GM19239 (cell line): ENCODE data around the gene LRCH4.

GRCh38 chr7:100577746-100578338, 4.1 kb upstream of the SAP25 start:
- RRBS: 92% methylated on average over 5 of the region's 12 CpGs

GRCh38 chr7:100586023-100586246, at the start of gene LRCH4:
Gene LRCH4, minus strand, starts transcription at chr7:100586129.
- RRBS: 2% methylated on average over 18 of the region's 28 CpGs

- RRBS: no CpG with 5 or more reads among the region's 19 CpGs
Measured at GRCh38 chr7:100602682-100603603, 780 bp downstream of the PCOLCE start.

DNA sequence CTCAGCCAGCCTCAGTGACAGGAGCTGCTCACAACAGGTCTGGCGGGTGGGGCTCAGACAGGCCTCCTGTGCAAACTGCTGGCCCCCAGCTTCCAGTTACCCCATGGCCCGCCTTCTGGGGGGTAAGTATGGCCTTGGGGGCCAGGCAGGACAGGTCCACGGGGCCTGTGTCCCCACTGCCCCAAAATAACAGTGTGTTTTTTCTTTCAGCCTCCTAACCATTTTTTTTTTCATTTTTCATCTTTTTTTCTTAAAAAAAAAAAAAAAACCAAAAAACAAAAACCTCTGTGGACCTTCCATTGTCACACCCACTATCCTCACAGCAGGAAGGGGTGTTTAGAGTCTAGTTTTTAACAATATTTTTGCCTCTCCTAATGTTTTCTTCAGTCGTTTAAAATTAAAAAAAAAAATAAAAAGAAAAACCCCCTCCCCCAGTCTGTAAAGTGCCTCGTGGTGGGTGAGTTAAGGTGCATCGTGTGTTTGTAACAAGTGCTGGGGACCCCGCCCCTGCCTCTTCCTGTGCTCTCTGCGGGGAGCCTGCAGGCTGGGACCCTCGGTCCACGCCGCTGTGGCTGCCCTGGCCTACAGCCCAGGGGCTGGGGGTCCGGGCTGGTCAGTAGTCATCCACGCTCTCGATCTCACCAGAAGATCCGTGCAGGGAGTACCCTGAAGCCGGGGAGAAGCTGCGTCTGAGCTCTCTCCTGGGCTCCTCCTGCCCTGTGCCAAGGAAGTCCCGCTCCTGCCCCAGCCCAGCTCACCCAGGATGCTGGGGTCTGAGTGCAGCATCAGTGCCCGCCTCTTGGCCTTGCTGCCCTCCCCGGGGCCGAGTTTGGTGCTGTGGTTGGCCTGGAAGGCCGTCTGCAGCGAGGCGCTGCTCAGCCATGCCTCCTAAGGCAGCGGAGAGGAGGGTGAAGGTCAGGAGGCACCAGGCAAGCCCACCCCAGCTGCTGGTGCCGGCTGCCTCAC, 7.8 kb downstream of the GNB2 start:
- RRBS: 93% methylated on average over 5 of the region's 26 CpGs

DNA sequence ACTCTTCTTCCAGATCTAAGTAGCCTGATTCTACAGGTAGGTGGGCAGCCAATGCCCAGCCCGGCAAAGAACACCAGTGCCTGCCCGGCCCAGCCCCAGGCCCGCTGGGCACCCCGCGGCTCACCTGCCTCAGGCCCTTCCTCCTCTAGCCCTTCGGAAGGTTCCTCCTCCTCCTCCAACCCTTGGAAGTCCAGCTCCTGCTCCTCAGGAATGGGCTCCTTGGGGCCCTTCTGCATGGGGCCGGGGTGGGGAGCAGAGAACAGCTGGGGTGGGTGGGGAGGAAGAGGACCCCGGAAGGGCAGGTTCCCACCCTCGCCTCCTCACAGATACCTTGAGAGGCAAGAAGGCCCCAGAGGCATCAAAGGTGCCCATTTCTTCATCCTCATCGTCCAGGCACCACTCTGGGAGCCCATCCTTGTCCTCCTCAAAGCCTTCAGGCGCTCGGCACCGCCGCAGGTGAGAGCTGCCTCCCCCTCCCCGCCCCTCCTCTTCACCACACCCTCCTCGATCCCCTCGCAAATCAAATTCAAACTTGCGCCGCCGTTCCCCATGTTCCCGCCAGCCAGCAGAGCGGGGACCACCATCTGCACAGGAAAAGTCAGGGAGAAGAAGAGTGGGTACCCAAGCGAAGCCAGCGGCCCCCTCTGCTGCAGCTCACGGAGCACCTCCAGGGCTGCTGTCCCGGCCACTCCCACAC, 8.1 kb downstream of the GIGYF1 start:
- RRBS: 61% methylated on average over 2 of the region's 26 CpGs

- RRBS: 77% methylated on average over 5 of the region's 26 CpGs
Measured at GRCh38 chr7:100706819-100707317, 947 bp downstream of the POP7 start.

DNA sequence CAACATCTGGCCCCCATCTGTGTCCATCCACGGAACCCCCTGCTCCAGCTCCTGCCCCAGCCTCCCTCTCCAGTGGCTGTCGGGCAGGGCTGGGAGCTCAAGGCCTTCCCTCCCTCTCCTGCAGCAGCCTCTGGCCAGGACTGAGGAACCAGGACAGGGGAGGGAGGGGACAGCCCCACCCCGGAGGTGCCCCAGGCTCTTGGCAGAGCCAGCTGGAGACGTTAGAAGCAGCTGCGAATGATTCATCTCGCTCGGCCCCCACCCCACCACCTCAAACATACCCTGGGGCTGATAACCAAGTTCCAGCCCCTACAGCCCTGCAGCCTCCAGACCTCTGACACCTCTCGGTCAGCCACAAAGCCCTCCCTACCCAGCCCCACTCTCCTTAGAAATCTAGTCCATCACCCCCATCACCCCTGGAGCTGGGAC, 25.2 kb downstream of the EPHB4 start:
- RRBS: no CpG with 5 or more reads among the region's 8 CpGs

- RRBS: no CpG with 5 or more reads among the region's 22 CpGs
Measured at GRCh38 chr7:100807171-100807990, 19.9 kb downstream of the EPHB4 start.

DNA sequence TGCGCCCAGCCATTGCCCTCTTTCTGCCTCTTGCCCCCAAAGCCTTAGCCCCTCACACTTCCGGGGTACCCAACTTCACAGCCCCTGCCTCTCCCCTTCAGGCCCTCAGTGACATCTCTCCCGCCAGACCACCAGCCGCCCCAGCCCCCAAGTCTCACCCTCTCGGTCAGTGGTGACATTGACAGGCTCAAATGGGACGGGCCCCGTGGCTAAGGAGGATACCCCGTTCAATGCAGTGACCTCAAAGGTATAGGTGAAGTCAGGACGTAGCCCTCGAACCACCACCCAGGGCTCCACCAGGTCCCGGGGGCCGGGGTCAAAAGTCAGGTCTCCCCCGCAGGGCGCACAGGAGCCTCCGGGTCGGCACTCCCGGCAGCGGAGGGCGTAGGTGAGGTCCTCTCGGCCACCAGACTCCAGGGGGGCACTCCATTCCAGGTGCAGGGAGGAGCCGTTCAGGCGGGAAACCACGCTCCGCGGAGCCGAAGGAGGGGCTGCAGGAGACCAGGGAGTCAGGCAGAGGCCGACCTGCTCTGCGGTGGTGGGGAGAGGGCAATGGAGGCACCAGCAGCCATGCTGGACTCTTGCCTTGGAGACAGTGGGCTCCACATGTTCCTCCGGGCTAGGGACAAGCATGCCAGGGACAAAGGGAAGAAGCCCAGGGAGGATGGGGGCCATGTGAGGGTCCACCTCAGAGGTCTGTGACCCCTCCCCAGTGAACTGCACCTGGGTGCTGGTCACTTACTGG, 7.8 kb downstream of the EPHB4 start:
- RRBS: 71% methylated on average over 4 of the region's 29 CpGs

- RRBS: 83% methylated on average over 21 of the region's 43 CpGs
Measured at GRCh38 chr7:100822163-100823113, 4.9 kb downstream of the EPHB4 start.

- RRBS: 31% methylated on average over 20 of the region's 50 CpGs
Measured at GRCh38 chr7:100865902-100866766, 1.1 kb upstream of the TRIP6 start.

GRCh38 chr7:100887474-100887969, 2.0 kb downstream of the UFSP1 start:
- RRBS: no CpG with 5 or more reads among the region's 14 CpGs

- RRBS: no CpG with 5 or more reads among the region's 2 CpGs
Measured at GRCh38 chr7:100929504-100929939, 19.8 kb upstream of the MUC3A start.

DNA sequence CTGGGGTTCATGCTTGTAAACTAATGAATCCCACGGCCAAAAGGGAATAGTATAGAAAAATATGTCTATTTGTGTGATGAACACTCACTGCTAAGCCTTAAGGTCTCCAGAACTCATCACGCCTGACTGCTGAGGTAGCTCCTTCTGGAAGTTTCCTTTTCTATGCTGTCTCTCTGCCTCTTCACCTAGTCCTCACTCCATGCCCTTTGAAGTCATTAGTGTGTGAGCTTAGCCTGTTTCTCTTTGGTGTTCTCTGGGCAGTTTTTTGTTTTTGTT, 1.3 kb downstream of the MUC3A start:
- RRBS: no CpG with 5 or more reads among the region's 2 CpGs

DNA sequence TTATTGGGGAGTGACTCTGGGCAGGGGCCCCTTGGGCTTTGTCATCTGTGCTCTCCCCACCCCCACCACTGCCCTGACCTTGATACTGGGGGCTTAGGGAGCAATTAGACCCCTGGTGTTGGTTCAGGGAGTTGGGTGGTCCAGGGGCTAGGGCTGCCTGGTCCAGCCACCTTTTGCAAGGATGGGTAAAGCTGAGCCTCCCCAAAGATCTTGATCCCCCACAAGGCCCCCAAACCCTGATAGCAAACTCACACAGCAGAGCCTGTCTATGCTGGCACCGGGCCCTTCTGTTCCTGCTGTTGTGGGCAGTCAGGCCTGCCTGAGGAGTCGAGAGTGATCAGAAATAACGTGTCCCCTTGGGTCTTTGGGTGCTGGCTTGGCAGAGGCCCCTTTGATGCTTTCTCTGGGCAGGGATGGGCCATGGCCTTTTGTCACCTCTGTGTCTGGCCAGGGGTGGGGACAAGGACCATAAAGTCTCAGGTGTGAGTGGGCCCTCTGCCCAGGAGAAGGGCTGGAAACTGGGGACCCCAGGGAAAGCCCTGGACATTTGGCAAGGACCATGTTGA, 739 bp upstream of the MUC12 start:
- RRBS: no CpG with 5 or more reads among the region's 3 CpGs

DNA sequence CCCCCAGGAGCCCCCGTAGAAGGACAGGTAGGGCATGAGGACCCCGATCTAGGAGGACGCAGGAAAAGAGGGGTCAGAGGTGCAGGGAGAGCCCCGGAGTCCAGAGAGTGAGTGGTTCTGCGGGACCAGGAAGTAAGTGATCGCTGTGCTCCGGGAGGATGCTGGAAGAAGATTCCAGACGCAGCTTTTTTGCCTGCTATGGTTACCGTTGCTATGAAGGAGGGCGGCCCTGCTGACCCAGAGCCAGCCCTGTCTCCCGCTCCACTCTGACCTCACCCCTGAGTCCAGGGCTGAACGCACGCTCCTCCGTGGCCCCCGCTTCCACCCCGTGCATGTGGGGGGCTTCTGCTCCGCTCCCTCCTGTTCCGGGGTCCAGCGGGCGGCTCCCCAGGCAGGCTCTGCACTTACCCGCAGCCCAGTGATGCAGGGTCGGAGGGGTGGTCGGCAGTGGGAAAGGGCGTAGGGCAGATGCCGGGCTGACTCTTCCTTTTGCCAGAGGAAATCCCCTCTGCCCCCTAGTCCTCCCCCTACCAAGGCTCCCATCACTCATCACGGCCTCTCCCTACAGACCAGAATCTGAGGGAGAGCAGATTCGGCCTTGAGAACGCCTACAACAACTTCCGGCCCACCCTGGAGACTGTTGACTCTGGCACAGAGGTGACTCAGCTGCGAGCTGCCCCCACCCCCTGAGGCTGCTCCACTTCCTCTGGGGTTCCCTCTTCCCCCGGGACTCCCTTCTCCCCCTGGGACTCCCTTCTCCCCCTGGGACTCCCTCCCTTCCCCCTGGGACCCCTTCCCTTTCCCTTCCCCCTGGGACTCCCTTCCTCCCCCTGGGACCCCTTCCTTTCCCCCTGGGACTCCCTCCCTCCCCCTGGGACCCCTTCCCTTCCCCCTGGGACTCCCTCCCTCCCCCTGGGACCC, 2.6 kb upstream of the MUC17 start:
- RRBS: 5% methylated on average over 9 of the region's 31 CpGs

DNA sequence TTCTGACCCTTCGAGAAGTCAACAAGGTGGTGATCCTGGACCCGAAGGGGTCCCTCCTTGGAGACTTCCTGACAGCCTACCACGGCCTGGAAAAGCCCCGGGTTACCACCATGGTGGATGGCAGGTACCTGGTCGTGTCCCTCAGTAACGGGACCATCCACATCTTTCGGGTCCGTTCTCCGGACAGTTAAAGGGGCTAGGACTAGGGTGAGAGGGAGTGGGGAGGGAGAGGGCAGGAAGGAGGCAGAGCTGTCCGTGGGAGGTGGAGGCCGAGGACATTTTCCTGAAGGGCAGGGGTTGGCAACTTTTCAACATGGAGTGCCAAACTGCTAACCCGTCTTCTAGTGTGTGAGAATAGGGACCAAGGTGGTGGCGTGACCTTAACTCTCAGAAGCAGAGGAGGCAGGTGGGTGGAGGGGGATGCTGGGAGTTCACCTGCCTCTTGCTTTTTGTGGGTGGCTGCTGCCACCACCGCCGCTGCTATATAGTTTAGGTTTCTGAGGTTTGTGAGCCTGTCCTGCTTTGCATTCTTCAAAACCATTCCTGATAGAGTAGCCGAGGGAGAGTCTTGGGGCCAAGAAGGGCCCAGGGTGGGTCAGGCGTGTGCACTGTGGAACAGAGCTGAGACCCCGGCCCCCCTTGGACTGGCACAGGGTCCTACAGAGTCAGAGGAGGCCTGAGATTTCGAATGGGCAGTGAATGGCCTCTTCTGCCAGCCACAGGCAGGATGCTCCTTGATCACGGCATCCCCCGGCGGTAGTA, 4.3 kb downstream of the TRIM56 start:
- RRBS: 96% methylated on average over 5 of the region's 22 CpGs

GRCh38 chr7:101163542-101164016, 1.8 kb downstream of the VGF start:
- RRBS: under 1% methylated on average over 14 of the region's 58 CpGs

- RRBS: no CpG with 5 or more reads among the region's 19 CpGs
Measured at GRCh38 chr7:101166748-101167325, 1.5 kb upstream of the VGF start.

GRCh38 chr7:101239070-101240155, 1.8 kb upstream of the CLDN15 start:
- RRBS: 18% methylated on average over 2 of the region's 36 CpGs